Vermiform appendix (tissue), 1 donor: ENCODE measurements around the genes LEMD2 and NUDT3.

DNA sequence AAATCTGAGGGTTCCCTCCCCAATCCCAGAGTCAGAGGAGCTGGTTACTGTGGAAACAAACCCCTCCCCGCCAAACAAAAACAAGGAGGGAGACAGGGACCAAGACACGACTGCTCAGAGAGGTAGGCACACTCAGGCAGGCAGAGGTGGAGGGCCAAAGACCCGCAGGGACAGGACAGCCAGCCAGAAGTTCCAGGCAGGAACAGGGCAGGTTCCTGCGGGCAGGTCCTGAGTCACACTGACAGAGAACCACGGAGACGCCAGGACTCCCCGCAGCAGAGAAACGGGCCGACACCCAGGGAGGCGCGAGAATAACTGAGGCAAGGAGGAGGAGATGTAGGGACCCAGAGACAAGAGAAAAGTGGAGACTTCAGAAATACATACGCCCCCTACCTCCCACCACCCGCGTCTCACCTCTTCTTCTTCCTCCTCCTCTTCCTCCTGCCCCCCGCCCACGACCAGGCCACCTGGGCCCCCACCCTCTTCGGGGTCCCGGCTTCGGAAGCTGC, 647 bp downstream of the RGL2 start:
- PRO-cap = bidirectional peak, plus-strand start at position 107 of the sequence, minus-strand start outside the sequence; bidirectional peak, plus-strand start at position 278 of the sequence, minus-strand start at position 240 of the sequence

DNA sequence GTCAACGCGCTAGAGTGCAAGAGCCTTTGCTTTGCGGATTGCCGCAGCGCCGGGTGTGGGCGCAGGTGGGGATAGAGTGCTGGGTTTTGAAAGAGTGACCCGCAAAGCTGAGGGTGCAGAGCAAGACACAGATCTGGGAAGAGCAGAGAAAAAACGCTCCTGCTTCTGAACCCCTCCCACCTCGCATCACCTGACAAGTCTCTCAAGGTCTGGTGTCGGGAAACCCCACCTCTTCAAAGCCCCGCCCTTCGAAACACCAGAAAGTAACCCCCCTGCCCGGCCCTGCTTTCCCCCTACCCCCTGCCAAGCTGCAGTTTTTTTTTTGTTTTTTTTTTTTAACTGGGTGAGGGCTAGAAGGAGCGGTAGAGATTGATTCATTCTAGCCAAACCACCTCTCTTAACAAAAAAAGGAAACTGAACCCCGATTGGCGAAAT, 1.2 kb downstream of the TAPBP start:
- PRO-cap = bidirectional peak, plus-strand start at position 287 of the sequence, minus-strand start at position 96 of the sequence

DNA sequence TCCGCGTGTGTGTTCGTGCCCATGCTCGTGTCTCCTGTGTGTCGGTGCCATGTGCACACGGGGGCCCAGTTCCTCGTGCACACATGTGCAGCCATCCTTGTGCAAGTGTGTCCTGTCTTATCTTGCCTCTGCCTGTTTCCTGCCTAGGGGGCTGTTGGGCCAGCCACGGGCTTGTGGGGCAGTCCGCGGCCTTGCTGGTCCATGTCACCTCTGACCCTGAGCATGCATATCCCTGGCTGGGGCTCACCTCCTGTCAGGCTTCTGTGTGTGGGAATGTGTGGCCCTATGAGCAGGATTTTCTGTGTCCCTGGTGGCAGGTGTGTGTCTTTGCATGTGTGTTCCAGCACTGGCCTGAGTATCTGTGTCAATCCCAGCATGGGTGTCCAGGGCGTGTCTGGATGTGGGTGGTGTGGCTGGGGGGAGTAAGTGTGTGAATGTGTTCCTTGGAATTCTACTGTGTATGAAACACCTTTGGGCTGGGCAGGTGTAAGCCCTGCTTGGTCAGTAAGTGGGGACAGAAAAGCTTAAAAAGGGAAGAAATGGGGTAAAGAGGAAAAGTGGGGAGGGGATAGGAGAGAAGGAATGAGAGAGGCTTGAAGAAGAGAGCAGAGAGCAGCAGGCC, 8.7 kb downstream of the SYNGAP1 start:
- PRO-cap = no peak

GRCh38 chr6:33593084-33593851, 13.2 kb upstream of the BAK1 start:
- PRO-cap = bidirectional peak, plus-strand start at chr6:33593388, minus-strand start at chr6:33593345

GRCh38 chr6:33619833-33620133, 1.3 kb upstream of the ITPR3 start:
- PRO-cap = no peak

DNA sequence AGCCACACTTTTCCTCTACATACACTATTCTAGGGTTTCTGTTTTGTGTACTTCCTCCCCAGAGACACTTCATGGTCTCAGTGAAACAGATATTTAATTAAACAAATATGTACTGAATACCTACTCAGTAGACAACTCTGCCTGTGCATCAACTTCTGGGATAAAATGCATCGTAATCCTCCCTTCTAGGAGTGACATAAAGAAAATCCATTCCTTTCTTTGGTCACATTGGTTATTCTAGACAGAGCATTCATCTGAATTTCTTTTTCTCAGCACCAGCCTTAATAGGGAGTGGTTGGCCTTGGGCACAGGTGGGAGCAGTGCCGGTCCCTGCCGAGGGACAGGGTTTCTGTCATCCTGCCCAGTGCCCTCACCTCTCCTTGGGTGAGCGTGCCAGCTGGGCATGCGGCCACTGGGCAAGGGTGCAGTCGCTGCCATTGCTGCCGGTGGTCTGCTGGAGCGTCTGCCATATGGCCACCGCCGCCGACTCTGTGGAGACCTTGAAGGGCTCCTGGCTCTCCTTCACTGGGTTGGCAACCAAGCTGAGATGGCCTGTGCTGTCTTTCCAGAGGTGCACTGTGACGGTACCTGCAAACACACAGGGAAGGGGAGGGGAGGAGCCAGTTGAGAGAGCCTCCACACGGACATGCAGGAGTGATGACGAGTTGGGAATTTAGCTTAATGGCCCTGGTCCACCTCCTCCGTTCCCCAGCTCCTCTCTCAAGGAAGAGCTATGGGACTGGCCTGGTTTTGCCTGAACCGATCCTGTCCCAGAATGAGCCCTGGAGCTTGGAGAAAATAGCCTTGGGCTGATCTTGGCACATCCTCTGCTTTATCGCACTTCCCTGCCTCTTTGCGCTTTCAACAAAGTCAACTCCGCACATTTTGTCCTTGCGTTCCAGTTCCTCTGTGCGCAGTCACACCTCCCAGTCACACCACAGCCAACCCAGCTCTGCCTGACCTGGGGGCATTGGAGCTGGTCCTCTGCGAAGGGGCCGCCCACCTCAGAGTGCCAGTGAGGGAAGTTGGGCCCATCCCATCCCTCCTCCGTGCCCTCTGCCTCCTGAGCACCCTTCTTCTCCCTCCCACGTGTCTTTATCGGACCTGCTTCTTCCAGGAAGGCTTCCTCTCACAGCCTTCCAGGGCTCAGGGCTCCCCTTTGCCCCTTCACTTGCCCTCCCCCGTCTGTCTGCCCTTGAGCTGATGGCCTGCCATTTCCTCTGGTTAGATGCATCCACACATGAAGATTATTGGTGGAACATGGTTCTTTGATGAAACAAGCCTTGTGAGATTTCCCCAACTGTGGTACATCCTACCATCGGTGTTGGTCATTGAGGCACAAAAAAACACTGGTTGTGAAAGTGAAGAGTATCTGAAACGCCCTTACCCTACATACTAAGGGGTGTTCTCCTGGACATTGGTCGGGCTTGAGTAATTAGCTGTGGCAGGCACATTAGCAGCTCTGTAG, 16.7 kb upstream of the UQCC2 start:
- PRO-cap = no peak

- PRO-cap = no peak
Measured at GRCh38 chr6:33731161-33731663, 15.5 kb downstream of the IP6K3 start.

DNA sequence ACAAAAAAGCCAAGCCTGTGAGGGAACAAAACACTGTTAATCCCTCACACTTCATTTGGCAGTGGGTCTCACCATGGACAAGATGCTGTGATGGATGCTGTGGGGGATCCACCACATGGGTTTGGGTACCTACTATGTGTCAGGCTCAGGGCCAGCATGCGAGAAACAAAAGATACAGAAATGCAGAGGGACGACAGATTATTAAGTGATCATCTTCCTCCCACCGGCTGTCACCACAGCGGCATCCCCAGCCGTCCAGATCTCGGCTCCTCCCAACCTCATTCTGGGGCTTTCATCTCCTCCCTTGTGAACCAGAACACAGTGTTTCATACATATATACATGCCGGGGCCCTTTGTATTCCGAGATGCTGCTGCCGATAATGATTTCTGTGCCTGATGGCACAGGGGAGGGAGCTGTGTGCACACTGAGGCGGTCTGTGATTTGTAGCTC, 11.7 kb downstream of the LEMD2 start:
- PRO-cap = no peak

DNA sequence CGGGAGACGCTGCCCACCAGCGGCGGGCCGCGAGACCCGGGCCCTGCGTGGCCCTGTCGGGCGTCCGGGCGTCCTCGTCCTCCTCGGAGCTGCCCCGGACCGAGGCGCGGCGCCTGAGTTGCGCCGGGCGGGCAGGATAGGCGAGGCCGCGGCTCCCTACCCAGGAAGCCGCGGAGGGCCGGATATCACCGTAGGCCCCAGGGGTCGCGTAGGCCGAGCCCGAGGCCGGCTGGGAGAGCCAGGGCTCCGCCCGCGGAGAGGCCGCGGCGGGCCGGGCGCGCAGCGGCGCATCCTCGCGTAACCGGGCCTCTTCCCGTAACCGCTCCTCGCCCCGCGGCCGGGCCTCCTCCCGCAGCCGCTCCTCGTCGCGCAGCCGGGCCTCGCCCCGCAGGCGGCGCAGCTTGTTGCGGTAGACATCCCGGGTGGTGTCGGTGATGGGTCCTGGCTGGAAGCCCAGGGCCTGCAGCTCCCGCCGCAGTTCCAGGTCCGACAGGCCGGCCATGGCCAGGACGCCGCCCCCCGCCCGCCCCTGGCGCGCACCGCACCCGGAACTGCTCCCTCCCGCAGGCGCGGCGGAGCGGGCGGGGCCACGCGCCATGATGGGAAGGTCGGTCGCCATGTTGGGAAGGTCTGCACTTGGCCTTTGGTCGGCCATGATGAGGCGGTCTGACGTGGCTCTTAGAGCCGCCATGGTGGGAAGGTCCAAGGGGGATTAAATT, at the start of gene LEMD2:
LEMD2 (minus strand) TSS at position 516 of the 719 bp plus-strand sequence.
- PRO-cap = unidirectional peak, minus-strand start at position 525 of the sequence; unidirectional peak, minus-strand start at position 601 of the sequence

DNA sequence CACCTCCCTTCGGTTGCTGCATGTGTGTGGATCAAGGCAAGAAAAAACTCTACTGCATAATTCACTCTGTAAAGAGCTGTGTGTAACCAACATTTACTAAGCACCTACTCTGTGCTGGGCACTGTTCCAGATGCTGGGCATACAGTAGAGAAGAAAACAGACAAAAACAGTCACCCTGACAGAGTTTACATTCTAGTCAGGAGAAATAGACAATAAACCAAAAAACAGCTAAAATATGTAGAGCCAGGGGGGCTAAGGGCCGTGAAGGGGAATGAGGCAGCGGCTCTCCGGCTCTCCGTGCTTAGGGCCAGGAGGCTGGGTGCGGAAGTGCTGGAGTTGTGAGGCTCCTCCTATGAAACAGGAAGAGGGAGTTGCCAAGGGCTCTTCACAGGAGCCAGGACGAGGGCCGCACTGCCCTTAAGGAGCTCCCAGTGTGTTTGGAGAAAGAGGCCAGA, 20.5 kb upstream of the MLN start:
- PRO-cap = bidirectional peak, plus-strand start at position 390 of the sequence, minus-strand start at position 303 of the sequence

DNA sequence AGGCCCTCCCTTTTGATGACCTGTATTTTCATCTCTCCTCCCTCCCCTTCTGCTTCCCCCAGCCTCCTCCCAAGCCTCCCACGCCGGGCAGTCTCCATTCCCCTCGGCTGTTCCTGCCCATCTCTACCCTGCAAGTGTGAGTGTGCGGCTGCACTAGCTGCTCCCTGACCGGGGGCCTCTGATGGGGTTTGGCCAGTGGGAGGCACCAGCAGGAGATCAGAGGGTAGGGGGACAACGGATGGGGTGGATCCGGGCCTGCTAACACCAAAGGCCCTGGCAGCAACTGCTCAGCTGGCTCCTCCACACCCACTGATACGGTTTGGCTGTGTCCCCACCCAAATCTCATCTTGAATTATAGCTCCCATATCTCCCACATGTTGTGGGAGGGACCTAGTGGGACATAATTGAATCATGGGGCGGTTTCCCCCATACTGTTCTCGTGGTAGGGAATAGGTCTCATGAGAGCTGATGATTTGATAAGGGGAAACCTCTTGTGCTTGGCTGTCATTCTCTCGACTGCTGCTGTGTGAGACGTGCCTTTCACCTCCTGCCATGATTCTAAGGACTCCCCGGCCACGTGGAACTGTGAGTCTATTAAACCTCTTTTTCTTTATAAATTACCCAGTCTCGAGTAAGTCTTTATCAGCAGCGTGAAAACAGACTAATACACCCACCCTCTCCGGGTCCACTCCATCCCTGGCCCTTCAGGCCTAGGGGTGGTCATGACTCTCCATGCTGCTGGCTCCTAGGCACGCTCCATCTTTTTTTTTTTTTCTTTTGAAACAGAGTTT, 39.9 kb upstream of the MLN start:
- PRO-cap = no peak

- PRO-cap = no peak
Measured at GRCh38 chr6:33994860-33995443, 150.9 kb downstream of the GRM4 start.

GRCh38 chr6:33995579-33996052, 150.3 kb downstream of the GRM4 start:
- PRO-cap = no peak

DNA sequence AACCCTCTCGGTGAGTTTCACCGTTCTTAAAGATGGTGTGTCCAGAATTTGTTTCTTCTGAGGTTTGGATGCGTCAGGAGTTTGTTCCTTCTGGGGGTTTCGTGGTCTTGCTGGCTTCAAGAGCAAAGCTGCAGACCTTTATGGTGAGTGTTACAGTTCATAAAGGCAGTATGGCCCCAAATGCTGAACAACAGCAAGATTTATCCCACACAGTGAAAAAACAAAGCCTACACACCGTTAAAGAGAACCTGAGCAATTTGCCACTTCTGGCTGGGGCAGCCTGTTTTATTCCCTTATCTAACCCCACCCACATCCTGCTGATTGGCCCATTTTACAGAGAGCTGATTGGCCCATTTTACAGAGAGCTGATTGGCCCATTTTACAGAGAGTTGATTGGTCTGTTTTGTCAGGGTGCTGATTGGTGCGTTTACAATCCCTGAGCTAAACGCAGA, 129.4 kb downstream of the GRM4 start:
- PRO-cap = no peak

GRCh38 chr6:34243691-34244370, 5.0 kb downstream of the SMIM29 start:
- PRO-cap = no peak

- PRO-cap = bidirectional peak, plus-strand start at chr6:34392857, minus-strand start at chr6:34392647
Measured at GRCh38 chr6:34392520-34393307, at the start of gene NUDT3. Gene NUDT3 (minus strand): TSS chr6:34392669.

- PRO-cap = unidirectional peak, minus-strand start at chr6:34531753
Measured at GRCh38 chr6:34531416-34531867, 24.7 kb downstream of the SPDEF start.

- PRO-cap = no peak
Measured at GRCh38 chr6:34545333-34545676, 10.8 kb downstream of the SPDEF start.

GRCh38 chr6:34550763-34551294, 5.3 kb downstream of the SPDEF start:
- PRO-cap = no peak

DNA sequence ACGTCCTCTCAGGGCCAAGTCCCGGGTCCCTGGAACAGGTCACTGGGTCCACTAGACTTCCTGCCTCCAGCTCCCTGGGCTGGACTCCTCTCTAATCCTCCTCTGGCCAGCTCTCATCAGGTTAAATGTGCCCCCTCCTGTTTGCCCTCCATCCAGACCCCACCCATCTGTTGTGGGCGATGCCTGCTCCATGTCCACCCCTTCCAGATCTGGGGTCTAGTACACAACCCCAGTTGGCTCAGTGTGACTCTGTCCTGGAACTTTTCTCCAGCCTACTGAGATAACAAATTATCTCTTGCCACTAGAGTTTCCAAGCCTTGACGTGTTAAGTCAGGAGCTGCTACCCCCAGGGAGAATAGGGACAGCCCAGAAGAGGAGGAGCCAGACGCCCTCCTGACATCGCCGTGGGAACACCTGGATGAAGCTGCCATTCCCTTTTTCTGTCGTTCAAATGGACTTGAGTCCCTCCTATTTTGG, 3.7 kb upstream of the SPDEF start:
- PRO-cap = no peak